GM23338 (cell line): ENCODE results near the gene MCU.

- PRO-cap = no peak
- RAMPAGE, long total RNA = no peak
Observed at GRCh38 chr10:71820167-71820679, 30.8 kb downstream of the PSAP start.

DNA sequence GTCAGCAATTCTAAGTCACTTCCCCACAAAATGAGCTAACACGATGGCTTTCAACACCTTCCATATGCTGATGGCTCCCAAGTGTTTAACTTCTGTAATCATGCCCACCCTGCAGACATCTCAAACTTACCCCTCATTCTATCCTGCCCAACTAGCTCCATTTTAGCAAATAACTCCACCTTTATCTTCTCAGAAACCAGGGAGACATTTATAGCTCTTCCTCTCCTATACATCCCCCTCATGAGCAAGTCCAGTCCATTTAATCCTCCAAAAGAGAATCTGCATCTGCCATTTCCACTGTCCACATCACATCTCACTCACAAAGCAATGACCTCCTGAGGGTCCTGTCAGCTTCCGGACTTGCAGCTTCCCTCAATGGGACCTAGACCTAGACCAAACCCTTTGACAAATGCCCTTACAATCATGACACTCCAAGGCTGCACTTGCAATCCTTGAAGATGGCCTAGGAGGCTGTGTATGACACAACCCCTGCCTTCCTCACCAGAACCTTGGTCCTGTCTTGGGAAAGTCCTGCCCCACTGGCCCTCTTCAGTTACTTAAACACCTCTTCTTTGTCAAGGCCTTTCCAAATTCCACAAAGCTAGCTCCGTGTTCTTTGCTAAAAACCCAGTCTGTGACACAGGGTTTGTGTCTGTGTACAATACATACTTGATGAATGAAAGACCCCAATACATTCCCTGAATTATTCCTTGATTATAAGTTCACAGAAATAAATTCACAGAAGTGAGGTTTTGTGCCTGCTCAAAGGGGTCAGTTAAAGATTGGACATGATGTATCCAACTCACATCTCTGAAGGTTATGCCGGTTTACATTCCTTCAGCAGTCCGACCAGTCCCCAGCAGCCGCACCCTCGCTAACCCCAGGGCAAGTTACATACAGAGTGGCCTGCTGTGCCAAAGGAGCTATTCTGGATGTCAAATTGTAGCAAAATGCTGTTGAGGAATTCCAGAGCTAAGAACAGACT is 20.7 kb downstream of the PSAP start:
- PRO-cap = no peak
- RAMPAGE, long total RNA = no peak

DNA sequence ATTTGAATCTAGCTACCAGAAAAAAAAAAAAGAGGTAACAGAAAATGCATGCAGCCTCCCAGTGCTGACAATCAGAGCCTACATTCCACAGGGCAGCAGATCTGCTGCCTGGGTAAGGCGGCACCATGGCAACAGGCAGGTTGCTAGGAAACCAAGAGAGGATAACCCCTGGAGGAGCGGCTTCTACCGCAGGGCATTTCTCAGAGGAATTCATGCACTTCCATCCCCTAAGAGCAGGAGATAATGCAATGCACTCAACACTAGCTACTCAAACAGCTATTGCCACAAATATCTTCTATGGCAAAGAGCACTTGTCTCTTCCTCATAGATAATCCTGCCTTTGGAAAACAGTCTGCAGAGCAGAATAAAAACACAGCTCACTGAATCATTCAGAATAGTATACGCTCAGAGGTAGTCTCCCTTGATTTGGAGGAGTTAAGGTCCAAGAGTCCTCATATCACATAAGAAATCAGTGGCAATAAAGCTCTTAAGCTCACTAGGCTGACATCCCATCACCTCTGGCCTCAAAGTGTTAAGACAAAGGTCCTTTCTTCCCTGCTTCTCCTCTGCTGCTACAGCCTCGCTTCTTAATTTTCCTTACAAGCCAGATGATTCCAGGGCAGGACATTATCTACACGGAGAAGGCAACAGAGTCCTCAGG is 10.8 kb downstream of the PSAP start:
- PRO-cap = unidirectional peak, plus-strand start at position 279 of the sequence
- RAMPAGE, long total RNA = no peak

- PRO-cap = no peak
- RAMPAGE, long total RNA = no peak
Observed at GRCh38 chr10:71999339-72000110, 35.3 kb downstream of the CHST3 start.

GRCh38 chr10:72011117-72011972 is 47.1 kb downstream of the CHST3 start:
- PRO-cap = no peak
- RAMPAGE, long total RNA = no peak

DNA sequence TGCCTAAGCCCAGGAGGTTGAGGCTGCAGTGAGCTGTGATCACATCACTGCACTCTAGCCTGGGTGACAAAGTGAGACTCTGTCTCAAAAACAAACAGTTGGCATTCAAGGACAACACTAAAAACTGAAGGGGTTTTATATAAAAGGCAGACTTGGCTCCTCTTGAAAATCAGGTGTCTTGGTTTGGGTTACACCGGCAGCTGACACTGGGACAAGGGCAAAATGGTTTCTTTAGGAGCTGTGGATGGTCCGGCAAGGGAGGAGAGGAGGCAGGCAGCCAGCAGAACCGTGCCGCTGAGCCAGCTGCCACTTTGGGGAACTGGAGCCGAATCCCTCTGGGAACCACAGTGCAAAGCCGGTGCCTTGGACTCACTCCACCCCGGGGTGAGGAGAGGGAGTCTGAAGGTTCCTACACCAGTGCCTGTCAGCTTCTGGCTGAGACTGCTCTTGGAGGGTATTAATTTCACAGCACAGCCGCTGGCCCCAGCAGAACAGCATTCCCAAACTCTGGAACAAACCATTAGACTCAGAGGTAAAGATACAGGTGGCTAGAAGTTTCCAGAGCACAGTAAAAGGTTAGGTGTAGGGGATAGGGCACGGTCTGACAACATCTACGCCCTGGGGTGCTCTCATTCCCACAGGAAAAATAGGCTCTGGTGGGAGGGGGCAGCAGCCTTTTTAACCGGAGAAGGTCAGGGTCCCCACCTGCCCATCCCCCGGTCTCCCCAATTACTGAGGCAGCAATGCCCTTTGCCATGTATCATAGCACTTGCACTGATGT is 52.8 kb downstream of the CHST3 start:
- PRO-cap = no peak
- RAMPAGE, long total RNA = no peak

GRCh38 chr10:72037727-72038720 is 50.3 kb downstream of the SPOCK2 start:
- PRO-cap = no peak
- RAMPAGE, long total RNA = no peak

- PRO-cap = no peak
- RAMPAGE, long total RNA = no peak
Observed at GRCh38 chr10:72065320-72065641, 23.1 kb downstream of the SPOCK2 start.

GRCh38 chr10:72065642-72066359 is 22.6 kb downstream of the SPOCK2 start:
- PRO-cap = no peak
- RAMPAGE, long total RNA = no peak

- PRO-cap = no peak
- RAMPAGE, long total RNA = no peak
Observed at GRCh38 chr10:72074686-72075149, 13.6 kb downstream of the SPOCK2 start.

GRCh38 chr10:72075354-72076287 is 12.7 kb downstream of the SPOCK2 start:
- PRO-cap = no peak
- RAMPAGE, long total RNA = no peak

GRCh38 chr10:72097683-72098444 is 9.5 kb upstream of the SPOCK2 start:
- PRO-cap = no peak
- RAMPAGE, long total RNA = no peak

- PRO-cap = no peak
- RAMPAGE, long total RNA = no peak
Observed at GRCh38 chr10:72243717-72244315, 27.7 kb upstream of the ASCC1 start.

- PRO-cap = no peak
- RAMPAGE, long total RNA = no peak
Observed at GRCh38 chr10:72278376-72279135, 4.8 kb downstream of the DDIT4 start.

DNA sequence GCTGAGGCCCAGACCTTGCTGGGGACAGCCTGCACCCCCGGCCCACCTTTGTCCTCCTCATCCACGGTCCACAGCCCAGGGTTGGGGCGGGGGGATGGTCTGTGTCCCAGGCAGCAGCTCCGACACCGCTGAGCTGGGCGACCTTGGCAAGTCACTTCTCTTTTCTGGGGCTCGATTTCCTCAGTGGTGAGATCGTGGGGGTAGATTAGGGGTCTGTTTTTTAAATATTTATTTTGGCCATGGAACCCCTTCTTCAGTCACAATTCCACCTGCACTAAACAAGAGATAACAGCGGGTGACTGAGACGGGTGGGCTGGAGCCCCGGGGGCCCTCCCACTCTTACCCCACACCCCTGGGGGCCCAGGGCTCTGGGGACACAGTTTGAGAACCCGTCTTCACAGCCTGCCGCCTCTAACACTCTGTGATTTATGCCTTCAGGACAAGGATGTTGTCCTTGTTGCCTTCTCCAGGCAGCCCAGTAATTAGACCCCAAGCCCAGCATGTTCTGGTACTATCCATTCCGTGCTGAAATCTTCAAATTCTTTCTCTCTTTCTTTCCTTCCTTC is 30.8 kb downstream of the DNAJB12 start:
- PRO-cap = no peak
- RAMPAGE, long total RNA = no peak

GRCh38 chr10:72329172-72330251 is 25.2 kb downstream of the DNAJB12 start:
- PRO-cap = no peak
- RAMPAGE, long total RNA = no peak

GRCh38 chr10:72335483-72336091 is 19.1 kb downstream of the DNAJB12 start:
- PRO-cap = no peak
- RAMPAGE, long total RNA = no peak

DNA sequence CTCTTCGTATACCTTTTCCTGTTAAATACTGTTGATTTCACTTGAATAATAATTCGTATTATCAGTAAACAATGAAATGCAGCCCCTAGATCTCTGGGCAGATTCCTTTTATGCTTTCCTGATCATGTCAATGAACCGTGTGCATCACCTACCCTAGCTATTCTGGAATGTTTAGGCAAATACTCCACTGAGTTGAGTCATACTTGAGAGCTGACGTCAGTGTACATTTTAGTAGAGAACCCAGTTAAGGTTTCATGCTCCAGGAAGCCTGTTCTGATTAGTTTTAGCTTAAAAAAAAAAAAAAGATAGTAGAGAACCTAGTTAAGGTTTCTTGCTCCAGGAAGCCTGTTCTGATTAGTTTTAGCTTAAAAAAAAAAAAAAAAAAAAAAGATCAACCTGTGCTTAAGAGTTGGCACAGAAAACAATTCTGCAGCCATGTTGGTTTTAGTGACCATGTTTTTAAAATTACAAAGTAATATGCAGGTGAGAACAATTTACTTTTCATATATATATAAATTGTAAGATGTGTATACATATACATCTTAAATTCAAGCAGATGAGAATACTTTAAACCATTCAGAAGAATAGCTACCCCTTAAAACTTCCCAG is 3.7 kb upstream of the MCU start:
- PRO-cap = no peak
- RAMPAGE, long total RNA = no peak

- PRO-cap = bidirectional peak, plus-strand start at chr10:72692143, minus-strand start at chr10:72691982; bidirectional peak, plus-strand start at chr10:72692540, minus-strand start at chr10:72692472; bidirectional peak, plus-strand start at chr10:72692643, minus-strand start at chr10:72692755
- RAMPAGE, long total RNA = no peak
Observed at GRCh38 chr10:72692066-72693038, at the start of gene MCU. TSS of gene MCU (plus strand) at chr10:72692143.

- PRO-cap = no peak
- RAMPAGE, long total RNA = no peak
Observed at GRCh38 chr10:72735937-72736819, 44.2 kb downstream of the MCU start.